CD14-positive monocyte (primary cell): ENCODE results near the genes CKB and XRCC3.

GRCh38 chr14:103051356-103051782, 6.0 kb downstream of the CDC42BPB start:
- CAGE, long polyA plus RNA = no peak

- CAGE, long polyA plus RNA = no peak
Measured at GRCh38 chr14:103126627-103127314, 3.5 kb downstream of the TNFAIP2 start.

- CAGE, long polyA plus RNA = no peak
Measured at GRCh38 chr14:103128826-103129705, 5.8 kb downstream of the TNFAIP2 start.

DNA sequence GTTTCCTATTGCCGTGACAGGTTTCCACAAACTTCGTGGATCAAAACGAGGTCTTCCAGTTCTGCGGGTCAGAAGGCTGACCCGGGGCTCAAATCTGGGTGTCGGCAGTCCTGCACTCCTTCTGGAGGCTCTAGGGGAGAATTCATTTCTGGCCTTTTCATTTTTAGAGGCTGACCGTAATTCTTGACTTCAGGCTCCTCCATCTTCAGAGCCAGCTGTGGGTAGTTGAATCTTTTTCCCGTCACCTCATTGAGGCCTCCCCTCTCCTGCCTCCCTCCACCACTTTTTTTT, 12.9 kb downstream of the TNFAIP2 start:
- CAGE, long polyA plus RNA = no peak

GRCh38 chr14:103188814-103189504, 65.7 kb downstream of the TNFAIP2 start:
- CAGE, long polyA plus RNA = no peak

GRCh38 chr14:103206753-103207482, 83.7 kb downstream of the TNFAIP2 start:
- CAGE, long polyA plus RNA = no peak

DNA sequence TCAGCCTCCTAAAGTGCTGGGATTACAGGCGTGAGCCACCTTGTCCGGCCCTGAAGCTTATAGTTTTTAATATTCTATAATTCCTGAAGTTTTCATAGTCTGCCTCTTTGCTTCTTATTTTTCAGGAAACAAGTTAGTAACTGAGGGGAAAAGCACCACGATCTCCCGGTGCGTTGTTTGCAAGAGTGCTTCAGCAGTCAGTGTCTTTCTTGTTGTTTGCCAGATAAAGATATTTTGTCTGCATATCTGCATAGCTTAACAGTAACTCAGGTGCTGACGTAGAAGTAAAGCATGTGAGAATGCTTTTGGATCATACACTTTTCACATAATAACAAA, 85.1 kb downstream of the TNFAIP2 start:
- CAGE, long polyA plus RNA = no peak

DNA sequence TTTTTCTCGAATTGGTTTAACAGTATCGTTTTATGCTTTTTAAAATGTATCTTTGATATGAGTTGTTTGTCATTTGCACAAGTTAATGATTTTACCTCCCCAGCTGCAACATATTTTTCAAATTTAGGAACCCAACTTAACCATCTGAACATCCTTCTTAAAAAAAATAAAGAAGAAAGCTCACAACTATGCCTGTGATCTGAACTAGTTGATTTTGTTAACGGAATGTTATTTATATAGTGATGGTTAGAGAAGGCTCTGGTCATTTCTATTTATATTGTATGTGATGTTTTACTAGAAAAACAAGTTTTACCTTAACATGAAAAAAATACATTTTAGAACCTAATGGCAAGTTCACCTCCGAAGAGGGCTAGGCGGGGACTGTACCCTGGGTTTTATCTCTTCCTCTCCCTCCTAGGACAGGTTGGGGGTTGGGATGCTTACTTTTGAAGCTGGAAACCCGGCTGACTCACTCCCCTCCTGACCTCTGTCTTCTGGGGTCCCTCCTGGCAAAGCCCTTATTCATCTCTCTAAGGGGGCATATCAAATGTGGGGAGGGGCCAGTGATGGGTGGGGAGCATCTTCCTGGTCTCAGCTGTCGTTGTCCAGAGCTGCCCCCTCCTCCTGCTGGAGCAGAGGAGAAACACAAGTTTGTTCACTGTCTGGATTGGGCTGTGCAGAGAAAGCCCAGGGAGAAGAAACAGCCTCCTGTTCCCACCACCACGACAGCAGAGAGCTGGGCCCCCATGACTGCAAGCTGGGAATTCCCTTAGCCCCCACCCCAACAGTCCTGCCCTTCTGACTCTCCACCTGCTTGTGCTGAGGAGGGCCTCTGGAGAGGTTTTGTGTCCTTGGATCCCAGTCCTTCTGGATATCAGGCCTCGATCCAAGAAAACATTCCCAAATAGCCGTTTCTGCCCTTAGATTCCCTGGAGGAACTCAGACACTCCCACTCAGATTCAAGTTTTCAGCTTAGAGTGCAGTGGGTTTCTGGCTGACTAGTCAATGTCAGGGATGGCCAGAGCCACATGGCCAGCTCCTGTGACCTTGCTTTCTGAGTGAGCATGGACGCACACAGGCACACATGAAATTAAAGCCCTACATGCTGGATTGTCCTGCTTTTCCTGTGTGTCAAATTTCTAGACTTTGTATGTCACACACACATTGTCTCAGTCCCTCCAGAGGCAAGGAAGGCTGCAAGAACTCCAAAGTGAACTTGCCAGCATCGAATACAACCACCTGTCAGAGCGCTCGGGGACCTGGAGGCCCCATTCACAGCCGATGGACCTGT, 85.9 kb downstream of the TNFAIP2 start:
- CAGE, long polyA plus RNA = no peak

- CAGE, long polyA plus RNA = no peak
Measured at GRCh38 chr14:103273711-103274332, 60.2 kb upstream of the EIF5 start.

DNA sequence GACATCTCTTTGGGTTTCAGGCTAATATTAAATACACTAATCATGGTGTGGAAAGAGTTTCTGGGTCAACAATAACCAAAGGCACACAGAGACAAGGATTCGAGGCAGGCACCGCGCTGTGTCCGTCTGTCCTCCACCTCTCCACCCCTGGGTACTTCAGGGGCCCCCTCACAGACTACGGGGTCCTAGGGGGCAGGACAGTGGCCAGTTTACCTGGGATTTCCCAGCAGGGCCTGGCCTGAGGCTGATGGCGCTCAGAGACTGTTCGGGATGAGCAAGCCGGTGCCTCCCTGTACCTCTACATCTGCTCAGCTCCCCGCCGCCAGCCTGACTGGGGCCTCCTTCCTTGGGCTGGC, 18.1 kb upstream of the EIF5 start:
- CAGE, long polyA plus RNA = no peak

DNA sequence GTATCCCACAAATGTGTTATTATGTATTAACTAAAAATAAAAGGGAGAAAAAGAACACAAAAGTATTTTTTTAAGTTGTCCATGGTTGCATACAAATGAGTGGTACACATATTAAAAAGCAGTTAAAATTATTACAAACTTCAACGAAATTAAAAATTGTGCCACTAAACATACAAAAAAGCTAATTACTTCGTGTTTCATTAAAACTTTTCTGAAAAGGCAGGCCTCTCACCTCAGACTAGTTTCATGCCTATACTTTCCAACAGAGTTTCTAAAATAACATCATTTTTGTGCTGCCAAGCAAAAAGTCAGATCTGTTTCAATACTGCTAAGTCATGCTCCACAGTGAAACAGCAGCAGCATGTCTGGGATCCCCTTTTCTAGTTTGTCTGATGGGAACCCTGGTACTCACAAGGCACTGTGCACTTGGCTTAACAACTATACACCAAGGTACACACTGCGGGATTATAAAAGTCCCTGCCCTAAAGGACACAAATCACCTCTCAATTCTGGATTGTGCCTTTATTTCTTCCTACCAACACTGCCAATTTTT, 2.0 kb upstream of the EIF5 start:
- CAGE, long polyA plus RNA = no peak

- CAGE, long polyA plus RNA = no peak
Measured at GRCh38 chr14:103334720-103335784, 1.0 kb downstream of the EIF5 start.

DNA sequence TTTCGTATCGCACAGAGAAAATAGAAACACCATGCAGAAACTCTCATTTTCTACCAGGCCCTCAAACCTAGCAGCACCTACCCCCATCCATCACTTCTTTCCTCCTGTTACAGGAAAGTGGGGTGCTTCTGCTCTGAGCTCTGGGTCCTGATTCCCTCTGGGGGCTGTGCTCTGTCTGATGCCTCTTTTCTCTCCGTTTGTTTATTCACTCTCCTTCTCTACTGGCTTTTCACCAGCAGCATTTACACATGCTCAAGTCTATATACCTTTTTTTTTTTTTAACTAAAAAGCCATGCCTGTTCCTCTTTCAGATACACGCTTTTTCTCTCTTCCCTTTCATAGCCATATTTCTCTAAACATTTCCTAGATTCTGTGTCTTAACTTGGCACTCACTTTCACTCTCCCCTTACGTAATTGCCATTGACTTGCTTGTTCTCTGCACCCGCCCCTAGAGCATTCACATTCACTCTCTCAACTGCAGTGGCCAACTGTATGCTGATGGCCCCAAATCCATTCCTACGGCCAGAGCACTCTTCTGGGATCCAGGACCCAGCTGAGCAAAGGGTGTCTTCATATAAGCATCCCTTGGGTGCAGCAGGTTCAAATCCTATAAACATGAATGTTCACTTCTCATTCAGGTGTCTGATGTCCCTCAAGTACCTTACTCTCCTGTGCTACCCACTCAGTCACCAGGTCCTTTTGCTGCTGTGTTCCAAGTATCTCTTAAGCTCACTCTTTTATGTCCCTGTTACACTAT, 59.6 kb downstream of the CKB start:
- CAGE, long polyA plus RNA = no peak

- CAGE, long polyA plus RNA = no peak
Measured at GRCh38 chr14:103520442-103520683, 2.3 kb downstream of the CKB start.

GRCh38 chr14:103522570-103523560, at the start of gene CKB:
Gene CKB (minus strand): TSS chr14:103522830.
- CAGE, long polyA plus RNA = no peak

DNA sequence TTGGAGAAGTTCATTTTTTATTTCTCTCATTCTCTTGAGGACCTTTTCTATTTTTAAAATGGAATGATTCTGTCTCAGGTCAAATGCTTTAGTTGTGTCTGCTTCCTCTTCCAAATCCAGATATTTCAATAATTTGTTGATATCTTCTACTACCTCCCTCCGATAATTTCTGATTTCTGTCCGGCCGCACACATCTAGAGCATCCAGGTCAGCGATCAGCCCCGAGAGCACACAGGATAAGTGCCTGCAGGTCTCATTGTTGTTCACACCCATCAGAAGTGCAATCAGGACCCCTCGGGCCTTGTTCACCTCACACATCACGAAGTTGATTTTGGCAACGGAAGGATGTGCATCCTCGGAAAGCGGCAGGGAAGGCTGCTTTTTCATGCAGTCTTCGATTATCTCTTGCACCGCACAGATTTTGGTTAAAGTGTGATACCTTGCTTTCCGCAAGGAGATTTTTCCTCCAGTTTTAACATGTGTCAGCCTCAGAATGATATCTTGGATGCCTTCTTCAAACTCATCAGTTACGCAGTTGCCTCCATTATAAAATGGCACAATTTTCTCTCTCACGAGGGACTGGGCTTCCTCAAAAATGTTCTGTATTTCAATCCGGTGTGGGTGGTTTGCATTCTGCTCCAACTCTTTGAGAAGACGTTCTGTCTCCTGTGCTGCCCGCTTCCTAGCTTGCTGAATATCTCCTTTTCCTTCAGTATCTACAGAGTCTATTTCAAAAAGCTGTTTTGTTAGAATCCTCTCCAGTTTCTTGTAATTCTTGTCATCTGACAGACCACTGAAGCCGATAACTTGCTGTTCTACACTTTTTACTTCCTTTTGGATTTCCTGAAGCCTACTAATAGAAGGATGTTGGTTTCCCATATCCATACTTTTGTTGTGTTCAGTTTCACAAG, 1.9 kb downstream of the BAG5 start:
- CAGE, long polyA plus RNA = no peak

DNA sequence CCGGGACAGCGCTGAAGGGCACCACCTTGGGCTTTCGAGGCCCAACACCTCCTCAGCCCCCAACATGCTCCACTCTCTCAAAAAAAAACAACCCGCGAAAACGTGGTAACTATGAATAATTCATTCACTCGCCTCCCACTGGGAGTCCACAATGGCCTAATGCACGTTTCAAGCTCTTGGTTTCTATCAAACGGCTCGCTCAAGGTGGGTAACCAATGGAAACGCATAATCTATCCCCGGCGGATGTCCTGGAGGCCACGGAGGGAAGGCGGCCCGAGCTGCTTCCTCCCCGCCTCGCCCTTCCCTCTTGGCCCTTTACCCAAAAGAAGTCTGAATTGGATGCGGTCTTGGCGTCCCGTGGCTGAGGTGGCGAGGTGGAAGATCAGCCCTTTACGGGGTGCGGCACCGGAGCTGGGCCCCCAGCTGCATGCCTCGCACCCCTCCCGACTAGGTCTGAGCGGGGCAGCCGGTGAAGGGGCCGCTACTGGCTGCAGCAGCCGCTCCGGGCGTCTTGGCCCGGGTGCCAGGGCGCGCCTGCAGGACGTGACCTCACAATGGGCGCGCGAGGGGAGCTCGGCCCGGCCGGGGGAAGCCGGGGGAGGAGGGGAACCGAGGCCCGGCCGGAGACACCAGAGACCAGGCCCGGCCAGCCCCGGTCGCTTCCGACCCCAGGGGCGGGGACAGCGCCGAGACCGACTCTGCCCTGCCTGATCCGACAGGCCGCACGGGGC, 511 bp downstream of the BAG5 start:
- CAGE, long polyA plus RNA = no peak

GRCh38 chr14:103683516-103683912, 31.7 kb downstream of the XRCC3 start:
- CAGE, long polyA plus RNA = no peak

DNA sequence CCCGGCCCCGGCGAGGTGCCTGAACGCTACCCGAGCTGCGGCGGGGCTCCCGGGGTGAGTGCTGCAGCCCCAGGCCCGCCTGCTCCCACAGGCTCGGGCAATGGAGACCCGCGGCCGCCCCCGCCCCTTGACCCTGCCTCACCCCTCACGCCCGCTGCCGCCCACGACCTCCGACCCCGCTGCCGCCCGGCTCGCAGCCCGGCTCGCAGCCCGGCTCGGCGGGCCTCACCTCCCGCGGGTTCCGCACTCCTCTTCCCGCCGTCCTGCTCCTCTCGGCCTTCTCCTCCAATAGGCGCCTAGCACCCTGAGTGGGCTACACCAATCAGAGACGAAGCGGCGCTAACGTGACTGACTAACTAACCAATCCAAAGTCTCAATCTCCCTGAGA, at the start of gene XRCC3:
Gene XRCC3, minus strand, starts transcription at position 257 of the 388 bp plus-strand sequence.
- CAGE, long polyA plus RNA = no peak

DNA sequence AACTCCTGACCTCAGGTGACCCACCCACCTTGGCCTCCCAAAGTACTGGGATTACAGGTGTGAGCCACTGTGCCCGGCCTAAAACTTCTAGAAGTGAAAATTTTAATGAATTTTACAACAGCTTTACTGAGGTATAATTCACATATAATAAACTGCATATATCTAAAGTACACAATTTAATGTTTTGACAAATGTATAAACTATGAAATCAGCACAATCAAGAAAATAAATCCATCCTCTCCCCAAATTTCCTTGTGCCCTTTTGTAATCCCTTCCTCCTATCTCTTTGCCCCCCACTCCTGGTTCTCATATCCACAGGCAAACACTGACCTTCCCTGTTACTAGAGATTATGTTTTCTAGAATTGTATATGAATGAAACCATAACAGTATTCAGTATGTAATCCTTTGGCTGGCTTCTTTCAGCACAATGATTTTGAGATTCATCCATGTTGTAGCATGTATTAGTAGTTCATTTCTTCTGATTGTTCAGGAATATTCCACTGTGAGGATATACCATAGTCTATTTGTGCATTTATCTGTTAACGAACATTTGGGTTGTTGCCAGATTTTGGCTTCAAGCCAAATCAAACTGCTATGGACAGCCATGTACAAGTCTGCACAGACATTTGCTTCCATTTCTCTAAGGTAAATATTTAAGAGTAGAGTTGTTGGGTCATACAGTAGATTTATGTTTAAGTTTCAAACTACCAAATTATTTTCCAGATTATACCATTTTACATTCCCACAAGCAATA, 56.3 kb downstream of the ZFYVE21 start:
- CAGE, long polyA plus RNA = no peak